A549 (cell line): ENCODE data around the genes RRP1, ICOSLG, KRTAP10-2 and KRTAP12-3.

- PRO-cap, result no peak
CAGE:
- cytosol, long polyA plus RNA, result no peak
- long polyA plus RNA, result no peak
- nucleus, long polyA plus RNA, result no peak
These were observed 6.3 kb downstream of the HSF2BP start for GRCh38 chr21:43653042-43653375.

DNA sequence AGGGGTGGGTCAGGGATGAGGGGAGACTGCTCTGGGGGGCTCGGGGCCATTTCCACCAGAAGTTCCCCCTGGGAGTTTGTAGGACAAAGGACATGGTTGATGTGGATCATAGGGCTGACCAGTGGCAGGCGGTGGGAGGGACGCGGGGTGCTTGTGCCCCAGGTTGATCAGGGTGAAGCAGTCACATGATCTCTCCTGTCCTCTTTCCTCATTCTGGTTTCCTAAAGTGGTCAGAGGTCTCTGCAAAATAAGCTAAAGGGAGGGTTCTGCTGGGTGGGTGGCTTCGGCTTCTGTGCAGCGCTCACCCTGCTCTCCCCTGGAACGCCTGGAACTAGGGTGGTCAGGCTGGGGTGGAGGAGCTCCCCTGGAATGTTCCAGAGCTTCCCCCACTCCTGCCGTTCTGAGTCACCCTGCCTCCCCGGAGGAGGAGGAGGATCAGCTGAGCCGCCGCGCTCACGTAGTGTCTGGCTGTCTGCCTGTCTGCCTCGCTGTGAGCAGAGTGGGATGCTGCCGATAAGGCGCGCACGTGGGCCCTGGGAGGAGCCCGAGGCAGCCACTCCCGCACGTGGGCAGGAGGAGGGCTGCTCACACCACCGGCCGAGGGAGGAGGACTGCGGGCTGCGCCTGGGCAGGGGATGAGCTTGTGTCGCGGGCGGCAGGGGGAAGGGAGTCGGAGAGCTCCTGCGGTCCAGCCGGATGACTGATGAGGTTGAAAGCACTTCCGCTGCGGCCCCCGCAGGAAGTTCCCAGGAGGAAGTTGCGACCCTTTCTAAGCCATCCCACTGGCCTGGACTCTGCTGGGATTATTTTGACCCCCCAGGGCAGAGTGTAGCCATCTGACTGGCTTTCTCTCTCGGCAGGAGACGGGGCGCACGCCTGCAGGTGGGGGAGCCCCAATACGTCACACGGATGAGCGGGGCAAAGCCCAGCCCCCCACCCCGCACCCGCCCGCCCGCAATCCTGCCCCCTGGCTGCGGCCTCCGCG, 9.5 kb downstream of the PDXK start:
- PRO-cap, result bidirectional peak, plus-strand start at position 587 of the sequence, minus-strand start at position 402 of the sequence
CAGE:
- cytosol, long polyA plus RNA, result no peak
- long polyA plus RNA, result no peak
- nucleus, long polyA plus RNA, result no peak

- PRO-cap, result no peak
CAGE:
- cytosol, long polyA plus RNA, result no peak
- long polyA plus RNA, result no peak
- nucleus, long polyA plus RNA, result no peak
These were observed 546 bp downstream of the CSTB start for GRCh38 chr21:43775521-43776002.

GRCh38 chr21:43789477-43790187, at the start of gene RRP1:
RRP1 (plus strand) TSS chr21:43789577.
- PRO-cap, result bidirectional peak, plus-strand start at chr21:43789537, minus-strand start at chr21:43789379
CAGE:
- cytosol, long polyA plus RNA, result start-site peak on the plus strand at chr21:43789545-43789610, 264 and 264 reads in 2 replicates
- long polyA plus RNA, result no peak
- nucleus, long polyA plus RNA, result start-site peak on the plus strand at chr21:43789537-43789607, 241 and 608 reads in 2 replicates

DNA sequence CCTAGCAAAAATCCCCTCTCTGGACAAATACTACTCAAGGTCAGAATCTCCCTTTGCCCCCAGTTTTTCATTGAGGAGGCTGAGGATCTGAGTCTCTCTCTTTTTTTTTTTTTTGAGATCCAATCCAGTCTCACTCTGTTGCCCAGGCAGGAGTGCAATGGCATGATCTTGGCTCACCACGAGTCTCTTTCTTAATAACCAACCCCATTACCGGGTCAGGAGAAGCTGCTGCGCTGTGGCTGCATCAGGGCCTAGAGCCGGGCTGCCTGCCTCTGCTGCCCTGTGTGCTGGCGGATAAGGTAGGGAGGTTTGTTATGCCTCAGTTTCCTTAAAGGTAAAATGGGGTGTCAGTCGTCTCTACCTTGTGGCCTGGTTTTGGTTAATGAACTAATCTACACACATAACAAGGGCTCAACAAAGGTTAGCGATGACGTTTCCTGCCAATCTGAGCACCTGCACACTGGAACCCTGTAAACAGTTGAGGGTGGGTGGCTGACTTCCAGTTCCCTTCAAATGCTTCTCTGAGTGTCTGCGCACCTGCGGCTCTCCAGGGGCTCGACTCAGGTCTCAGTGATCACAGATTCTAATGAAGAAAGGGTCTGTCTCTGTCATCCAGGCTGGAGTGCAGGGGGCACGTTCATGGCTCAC, 3.5 kb upstream of the AGPAT3 start:
- PRO-cap, result no peak
CAGE:
- cytosol, long polyA plus RNA, result no peak
- long polyA plus RNA, result no peak
- nucleus, long polyA plus RNA, result no peak

DNA sequence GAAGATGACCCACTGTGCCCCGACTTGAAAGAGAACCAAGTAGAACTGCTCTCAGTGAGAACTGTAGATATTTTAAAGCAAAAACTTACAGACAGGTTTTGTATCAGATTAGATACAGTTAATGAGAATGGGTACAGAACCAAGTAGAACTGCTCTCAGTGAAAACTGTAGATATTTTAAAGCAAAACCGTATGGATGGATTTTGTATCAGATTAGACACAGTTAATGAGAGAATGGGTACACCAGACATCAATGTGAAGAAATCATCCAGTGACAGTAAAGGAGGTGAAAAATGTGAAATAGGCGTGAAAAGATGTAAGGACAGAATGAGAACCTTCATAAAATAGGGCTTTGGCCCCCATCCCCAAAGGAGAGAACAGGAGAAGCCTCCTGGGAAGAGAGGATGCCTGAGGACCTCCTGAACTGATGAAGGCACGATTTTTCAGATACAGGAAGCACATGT, 49.2 kb upstream of the TRAPPC10 start:
- PRO-cap, result no peak
CAGE:
- cytosol, long polyA plus RNA, result no peak
- long polyA plus RNA, result no peak
- nucleus, long polyA plus RNA, result no peak

- PRO-cap, result no peak
CAGE:
- cytosol, long polyA plus RNA, result no peak
- long polyA plus RNA, result no peak
- nucleus, long polyA plus RNA, result no peak
These were observed 26.9 kb upstream of the TRAPPC10 start for GRCh38 chr21:43984938-43985918.

- PRO-cap, result no peak
CAGE:
- cytosol, long polyA plus RNA, result no peak
- long polyA plus RNA, result no peak
- nucleus, long polyA plus RNA, result no peak
These were observed 5.9 kb upstream of the TRAPPC10 start for GRCh38 chr21:44006099-44006766.

DNA sequence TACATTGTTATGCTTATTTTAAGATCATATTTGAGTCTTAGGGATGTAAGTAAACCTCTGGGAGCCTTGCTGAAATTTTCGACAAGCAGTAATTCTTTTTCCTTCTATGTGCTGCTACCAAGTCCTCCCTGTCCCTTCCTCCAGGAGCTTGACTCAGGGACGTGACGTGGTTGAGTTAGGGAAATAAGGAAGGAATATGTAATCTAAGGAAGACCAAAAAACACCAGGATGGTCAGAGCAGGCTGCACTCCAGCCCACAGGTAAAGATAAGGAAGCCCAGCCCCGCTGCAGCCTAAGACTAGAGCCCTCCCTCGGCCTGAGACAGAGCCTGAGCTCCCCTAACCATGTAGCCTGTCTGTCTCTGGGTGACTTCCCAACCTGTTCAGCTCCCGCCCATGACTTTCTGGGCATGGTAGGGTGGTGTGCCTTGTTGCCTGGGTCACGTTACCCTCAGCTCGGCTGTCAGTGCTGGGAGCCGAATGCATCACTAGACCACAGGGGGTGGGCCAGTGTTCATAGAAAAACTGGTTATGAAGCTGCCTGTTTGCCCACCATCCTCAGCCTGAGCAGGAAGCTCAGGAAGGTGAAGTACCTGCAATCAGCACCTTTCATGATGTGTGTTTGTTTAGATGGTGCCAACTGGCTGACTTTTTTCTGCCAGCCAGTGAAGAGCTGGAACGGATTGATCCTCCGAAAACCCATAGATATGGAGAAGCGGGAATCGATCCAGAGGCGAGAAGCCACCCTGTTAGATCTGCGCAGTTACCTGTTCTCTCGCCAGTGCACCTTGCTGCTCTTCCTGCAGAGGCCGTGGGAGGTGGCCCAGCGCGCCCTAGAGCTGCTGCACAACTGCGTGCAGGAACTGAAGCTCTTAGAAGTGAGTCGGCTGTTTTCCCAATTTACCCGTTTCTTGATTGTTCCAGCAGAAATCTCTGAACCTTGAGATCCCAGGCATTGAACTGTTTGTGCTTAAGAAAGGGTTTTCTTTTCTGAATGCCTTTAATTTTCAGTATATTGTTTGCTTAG, 44.0 kb upstream of the PWP2 start:
- PRO-cap, result no peak
CAGE:
- cytosol, long polyA plus RNA, result no peak
- long polyA plus RNA, result no peak
- nucleus, long polyA plus RNA, result no peak

DNA sequence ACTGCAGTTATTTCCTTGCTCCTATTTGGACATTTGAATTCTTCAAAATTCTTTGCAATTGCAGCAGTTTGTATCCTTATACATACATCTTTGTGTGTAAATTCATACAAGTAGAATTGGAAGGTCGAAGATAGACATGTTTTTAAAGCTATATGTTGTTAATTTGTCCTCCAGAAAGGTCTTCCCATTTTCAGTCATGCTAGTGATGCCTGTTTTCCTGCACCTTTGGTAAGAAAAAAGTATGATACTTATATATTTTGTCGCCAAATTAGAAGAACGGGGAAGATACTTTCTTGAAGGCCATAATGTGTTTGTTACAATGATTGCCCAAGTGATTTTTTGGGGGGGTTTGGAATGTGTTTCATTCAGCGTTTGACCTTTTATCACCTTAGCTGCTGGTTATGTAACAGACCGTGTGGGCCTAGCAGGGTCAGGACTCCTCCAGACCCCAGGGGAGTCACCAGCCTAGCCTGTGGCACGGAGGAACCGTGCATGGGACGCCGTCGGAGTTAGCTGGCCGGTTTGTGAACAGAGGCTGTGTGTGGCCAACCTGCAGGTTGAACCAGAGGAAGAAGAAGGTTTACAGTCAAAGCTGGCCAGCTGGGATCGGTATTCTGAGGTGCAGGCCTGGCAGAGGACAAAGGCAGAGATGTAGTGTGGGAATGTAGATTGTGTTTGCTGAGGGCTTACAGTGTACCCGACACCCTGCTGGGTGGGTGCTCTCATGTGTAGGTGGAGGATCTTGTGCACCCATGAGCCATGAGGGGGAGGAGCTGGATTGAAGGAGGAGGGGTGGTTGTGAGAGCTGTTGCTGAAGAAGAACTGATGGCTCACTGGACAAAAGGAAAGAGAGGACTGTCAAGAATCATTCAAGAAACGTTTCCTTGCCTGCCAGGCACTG, 40.3 kb upstream of the PWP2 start:
- PRO-cap, result no peak
CAGE:
- cytosol, long polyA plus RNA, result no peak
- long polyA plus RNA, result no peak
- nucleus, long polyA plus RNA, result no peak

- PRO-cap, result no peak
CAGE:
- cytosol, long polyA plus RNA, result no peak
- long polyA plus RNA, result no peak
- nucleus, long polyA plus RNA, result no peak
These were observed at the start of gene ICOSLG for GRCh38 chr21:44240856-44241212. ICOSLG (minus strand) TSS chr21:44240943.

DNA sequence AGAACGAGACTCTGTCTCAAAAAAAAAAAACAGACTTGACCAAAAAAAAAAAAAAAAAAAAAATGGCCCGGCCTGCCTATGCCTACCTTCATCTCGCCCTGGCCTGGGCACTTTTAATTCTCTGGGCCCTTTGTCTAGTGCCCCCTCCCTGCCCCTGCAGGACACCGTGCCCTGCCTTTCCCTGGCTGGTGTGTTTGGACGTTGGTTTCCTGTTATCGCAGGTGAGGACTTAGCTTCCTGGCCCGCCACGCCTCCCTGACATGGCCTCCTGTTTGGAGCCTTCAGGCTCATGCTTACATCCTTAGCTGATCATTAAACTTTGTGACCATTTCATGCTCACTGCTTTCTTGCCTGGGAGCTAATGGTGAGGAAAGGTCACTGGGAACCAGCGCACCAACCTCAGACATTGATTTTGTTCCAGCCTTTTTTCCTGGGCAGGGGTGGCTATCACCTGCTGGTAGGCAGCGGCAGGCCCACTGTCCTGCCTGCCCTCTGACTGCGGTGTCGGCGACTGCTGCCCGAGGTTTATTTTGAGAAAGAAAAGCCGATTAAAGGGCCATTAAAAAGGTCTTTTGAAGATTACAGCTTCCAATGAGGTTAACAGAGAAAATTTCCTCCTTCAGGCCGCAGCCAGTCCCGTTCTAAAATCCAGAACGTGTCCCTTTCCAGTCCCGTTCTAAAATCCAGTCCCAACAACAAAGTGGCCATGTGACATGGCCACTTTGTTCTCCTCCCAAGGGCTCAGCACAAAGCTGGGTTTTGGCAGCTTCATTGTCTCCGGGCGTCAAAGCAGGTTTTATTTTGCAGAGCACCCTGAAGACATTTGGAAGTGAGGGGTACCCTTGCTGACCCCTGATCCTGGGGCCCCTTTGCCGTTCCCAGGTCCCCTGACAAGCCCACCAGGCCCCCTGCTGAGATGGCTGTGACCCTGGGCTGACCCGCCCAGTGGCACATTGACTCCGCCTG, 3.8 kb downstream of the PFKL start:
- PRO-cap, result no peak
CAGE:
- cytosol, long polyA plus RNA, result no peak
- long polyA plus RNA, result no peak
- nucleus, long polyA plus RNA, result no peak

DNA sequence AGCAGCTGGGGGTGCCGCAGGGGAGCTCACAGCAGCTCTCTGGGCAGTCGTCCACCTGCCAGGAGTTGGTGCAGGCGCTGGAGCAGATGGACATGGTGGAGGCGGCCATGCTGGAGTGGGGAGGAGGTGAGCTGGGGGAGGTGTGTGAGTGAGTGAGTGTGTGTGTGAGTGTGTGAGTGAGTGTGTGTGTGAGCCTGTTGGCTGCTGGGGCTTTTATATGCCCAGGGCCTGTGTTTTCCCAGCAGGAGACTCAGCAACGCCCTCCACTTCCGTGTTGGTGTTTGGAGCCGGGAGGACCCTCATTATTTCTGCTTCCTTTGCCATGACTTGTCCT, at the start of gene KRTAP10-2:
KRTAP10-2 (minus strand) TSS at position 156 of the 334 bp plus-strand sequence.
- PRO-cap, result no peak
CAGE:
- cytosol, long polyA plus RNA, result no peak
- long polyA plus RNA, result no peak
- nucleus, long polyA plus RNA, result no peak

DNA sequence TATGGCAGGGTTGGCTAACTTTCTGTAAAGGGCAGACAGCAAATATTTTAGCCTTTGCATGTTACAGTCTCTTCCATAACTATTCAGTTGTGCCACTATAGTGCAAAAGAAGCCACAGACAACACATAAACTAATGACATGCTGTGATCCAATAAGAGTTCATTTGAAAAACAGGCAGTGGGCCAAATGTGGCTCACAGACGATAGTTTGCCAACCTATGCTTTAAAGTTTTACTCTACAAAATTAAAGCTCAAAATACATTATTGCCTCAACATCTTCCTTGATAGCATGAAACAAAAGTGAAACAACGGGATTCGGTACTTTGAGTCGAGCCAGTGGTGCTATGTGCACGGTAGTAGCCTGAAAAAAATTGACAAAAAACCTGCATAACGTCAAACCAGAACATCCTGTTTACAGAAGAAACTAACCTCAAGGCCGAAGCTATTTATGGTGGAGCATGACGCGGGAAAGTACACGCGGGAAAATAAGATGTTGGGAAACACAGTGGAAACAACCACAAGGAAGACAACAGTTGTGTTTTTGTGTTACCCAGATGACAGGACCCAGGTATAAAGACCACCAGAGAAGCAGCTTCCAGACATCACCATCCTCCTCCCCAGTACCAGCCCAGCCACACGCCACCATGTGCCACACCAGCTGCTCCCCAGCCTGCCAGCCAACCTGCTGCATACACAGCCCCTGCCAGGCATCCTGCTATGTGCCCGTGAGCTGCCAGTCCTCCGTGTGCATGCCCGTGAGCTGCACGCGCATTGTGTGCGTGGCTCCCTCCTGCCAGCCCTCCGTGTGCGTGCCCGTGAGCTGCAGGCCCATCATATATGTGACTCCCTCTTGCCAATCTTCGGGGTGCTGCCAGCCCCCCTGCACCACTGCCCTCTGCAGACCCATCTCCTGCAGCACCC, at the start of gene KRTAP12-3:
KRTAP12-3 (plus strand) TSS at position 596 of the 920 bp plus-strand sequence.
- PRO-cap, result no peak
CAGE:
- cytosol, long polyA plus RNA, result no peak
- long polyA plus RNA, result no peak
- nucleus, long polyA plus RNA, result no peak

- PRO-cap, result no peak
CAGE:
- cytosol, long polyA plus RNA, result no peak
- long polyA plus RNA, result no peak
- nucleus, long polyA plus RNA, result no peak
These were observed 585 bp downstream of the UBE2G2 start for GRCh38 chr21:44800870-44801600.

GRCh38 chr21:44854832-44855511, 18.5 kb downstream of the PTTG1IP start:
- PRO-cap, result no peak
CAGE:
- cytosol, long polyA plus RNA, result no peak
- long polyA plus RNA, result no peak
- nucleus, long polyA plus RNA, result no peak

DNA sequence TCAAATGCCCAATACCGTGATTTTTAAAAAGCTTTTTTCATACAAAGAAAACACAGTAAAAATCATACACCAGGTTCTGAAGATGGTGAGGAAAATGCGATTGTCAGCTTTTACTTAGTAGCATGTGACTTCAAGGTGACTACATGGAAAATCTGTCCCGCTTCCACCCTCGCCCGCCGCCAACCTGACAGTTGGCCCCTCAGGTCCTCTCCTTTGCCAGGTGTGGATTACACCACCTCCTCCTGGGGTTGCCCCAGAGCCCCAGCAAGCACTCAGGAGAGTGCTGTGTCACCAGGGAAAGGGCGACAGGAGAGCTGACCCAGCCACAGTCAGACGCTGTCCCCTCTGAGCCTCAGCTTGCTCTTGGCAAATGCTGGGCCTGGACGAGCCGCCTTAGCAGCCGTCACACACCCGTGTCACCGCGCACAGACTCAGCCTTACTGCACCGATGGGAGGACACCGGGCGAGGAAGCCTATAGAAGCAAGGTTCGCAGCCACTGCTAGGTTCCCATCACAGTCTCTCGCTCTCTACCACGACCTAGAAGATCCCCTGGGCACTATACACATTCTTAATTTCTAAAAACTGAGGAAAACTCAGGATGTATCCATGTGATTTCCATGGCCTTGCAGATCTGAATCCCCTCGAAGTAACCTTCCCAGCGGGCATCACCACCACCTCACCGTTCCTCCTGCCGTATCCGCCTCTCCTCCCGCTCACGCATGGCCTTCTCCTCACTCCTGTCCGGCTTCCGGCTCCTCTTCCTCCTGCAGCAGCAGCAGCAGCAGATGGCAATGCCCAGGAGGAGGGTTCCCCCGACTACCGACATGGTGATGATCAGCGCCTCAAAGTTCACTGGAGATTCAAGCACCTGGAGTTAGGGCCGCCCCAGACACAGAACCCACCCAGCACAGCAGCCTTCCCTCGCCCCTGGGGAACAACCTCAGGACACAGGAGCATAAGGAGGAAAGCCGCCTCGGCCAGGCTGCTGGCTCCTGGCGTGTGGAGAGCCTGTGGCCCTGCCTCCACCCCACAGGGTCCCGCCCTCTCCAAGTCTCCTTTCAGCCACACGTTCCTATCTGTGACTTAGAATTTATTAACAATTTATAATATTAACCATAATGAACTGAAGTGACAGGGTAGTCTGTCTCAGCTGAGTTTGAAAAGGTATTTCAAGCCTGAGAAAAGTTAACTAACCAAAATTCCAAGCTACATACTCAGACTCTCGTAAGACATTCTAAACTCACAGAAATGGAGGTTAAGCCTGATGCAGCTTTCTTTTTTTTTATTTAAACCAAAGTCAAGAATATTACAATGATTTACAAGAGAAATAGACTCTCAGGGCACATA, 17.5 kb downstream of the PTTG1IP start:
- PRO-cap, result no peak
CAGE:
- cytosol, long polyA plus RNA, result no peak
- long polyA plus RNA, result no peak
- nucleus, long polyA plus RNA, result no peak

DNA sequence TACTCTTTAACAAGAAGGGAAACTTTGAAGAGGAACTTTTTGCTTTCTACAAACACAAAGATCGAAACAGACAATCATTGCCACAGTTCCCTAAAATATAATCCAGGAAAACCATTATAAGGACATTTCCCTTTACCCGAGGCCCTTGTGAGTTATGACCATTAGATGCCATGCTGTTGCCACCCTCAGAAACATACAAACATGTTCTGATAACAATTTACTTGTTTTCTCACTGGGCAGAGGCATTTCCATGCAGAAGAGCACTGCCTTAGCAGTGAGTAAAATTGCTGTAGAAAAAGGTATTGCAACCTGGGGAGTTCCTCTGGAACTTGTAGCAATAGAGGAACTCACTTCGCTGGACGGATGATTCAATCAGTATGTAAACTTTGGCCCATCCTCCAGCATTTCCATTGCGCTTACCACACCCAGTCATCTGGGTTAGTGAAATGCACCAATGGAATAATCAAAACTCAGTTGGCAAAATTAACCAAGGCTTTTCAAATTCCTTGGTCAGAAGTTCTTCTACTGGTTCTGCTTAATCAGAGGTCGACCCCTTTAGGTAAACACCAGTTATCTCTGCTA, 5.1 kb upstream of the PTTG1IP start:
- PRO-cap, result no peak
CAGE:
- cytosol, long polyA plus RNA, result no peak
- long polyA plus RNA, result no peak
- nucleus, long polyA plus RNA, result no peak

GRCh38 chr21:44923349-44924090, 2.8 kb upstream of the ITGB2 start:
- PRO-cap, result no peak
CAGE:
- cytosol, long polyA plus RNA, result no peak
- long polyA plus RNA, result no peak
- nucleus, long polyA plus RNA, result no peak

DNA sequence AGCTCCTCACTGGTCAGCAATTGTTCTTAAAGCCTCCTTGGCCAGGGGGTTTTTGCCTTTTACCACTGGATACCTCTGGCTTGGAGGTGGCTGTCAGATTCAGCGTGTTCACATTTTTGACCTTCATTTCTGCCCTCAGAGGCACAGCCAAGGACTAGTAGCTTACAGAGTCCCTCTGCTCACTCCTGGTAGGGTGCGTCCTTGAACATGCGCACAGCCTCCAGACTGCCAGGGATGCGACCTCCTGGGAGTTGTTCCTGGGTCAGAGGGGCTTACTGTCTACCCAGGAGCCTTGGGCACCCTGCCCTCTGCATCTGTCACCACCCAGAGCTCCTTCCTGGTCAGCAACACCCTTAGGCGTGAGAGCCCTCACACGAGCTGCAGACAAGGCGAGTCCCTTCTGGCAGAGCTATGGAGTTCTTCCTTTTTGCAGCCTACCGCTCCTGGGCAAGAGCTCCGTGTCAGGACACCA, 1.7 kb downstream of the SLX9 start:
- PRO-cap, result no peak
CAGE:
- cytosol, long polyA plus RNA, result no peak
- long polyA plus RNA, result no peak
- nucleus, long polyA plus RNA, result no peak